Mesenchymal stem cell of Wharton's jelly (primary cell): ENCODE data around the gene GOLGA8T.

GRCh38 chr15:29698035-29698609 lies 124.1 kb downstream of the TJP1 start:
- CAGE, long polyA plus RNA, result no peak

- CAGE, long polyA plus RNA, result no peak
Observed at GRCh38 chr15:29730347-29730709, 91.9 kb downstream of the TJP1 start.

DNA sequence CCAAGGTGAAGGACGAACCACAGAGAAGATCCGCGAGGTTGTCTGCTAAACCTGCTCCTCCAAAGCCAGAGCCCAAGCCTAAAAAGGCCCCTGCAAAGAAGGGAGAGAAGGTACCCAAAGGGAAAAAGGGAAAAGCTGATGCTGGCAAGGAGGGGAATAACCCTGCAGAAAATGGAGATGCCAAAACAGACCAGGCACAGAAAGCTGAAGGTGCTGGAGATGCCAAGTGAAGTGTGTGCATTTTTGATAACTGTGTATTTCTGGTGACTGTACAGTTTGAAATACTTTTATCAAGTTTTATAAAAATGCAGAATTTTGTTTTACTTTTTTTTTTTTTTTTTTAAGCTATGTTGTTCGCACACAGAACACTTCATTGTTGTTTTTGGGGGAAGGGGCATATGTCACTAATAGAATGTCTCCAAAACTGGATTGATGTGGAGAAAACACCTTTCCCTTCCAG lies 91.5 kb downstream of the TJP1 start:
- CAGE, long polyA plus RNA, result no peak

DNA sequence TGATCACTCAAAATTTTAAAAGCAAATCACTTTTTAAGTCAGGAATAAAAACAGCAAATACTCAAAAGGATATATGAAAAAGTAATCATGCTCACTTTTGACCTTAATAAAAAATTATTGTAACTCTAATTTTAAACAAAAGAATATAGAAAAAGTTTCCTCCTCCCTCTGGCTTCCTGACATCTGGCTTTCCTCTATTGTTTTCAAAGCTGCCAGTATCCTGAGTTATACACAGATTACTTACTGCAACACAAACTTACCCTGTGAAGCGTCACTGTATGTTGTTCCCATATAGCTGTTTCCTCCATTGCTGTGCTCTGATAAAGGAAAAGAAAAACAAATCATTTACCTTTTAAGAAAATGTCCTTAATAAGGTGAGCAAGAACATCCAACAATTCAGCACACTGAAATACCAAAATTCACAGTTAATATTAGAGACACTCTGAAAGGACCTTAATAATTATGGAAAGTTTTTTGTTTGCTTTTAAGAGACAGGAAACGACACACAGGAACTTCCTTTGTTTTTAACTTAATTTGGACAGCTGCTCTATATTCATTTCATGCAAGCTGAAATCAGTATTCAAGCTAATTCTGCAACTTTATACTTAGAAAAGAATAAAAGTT lies 21.8 kb downstream of the TJP1 start:
- CAGE, long polyA plus RNA, result no peak

DNA sequence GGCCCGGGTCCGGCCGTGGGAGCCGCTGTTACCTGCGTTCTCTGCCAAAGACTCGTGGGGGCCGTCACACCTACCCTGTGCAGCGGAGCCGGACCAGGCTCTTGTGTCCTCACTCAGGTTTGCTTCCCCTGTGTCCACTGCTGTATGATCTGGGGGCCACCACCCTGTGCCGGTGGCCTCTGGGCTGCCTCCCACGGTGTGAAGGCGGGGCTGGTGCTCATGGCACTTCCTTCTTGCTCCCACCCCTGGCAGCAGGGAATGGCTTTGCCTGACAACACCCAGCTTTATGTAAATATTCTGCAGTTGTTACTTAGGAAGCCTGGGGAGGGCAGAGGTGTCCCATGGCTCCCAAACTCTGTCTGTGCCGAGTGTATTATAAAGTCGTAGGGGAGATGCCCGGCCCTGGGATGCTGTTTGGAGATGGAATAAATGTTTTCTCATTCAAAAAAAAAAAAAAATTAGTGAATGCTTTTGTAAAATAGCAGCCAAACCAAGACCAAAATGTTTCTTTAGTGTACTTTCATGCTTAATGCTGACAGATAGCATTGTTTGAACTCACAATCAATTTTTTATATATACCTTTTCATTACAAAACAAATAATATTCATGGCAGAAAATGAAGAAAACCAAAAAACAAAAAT lies 37.0 kb upstream of the GOLGA8J start:
- CAGE, long polyA plus RNA, result no peak

- CAGE, long polyA plus RNA, result no peak
Observed at GRCh38 chr15:30134893-30135146, at the start of gene GOLGA8T. Gene GOLGA8T, plus strand, starts transcription at chr15:30135051.

DNA sequence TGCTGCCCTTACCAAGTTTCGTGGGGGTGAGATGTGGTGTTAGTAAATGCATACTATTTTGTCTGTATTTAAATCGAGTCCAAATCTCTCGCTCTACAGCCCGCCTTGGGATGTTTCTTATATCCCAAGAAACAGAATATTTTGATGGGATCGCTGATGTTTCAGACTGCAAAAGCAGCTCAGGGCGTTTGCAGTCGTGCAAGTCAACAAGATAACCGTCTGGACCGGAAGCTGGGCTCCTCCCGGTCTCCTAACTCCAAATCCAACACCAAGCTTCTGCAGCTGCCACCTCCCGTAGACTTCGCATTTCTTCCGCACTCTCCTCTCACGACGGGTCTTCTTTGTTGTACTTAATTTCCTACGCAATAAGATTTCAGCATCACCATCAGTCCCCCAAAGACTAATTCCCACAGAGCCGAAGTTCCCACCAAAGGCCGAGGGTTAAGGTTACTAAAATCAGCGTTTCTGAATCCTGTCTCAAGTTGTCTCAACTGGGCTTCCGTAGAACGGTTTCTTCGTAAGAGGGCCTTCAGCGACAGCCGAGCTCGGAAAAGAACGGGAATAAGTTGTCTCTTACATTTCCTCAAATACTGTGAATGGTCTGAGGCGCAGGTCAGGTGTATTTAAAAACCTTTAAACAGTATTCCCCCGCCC lies 21.6 kb downstream of the GOLGA8H start:
- CAGE, long polyA plus RNA, result no peak

DNA sequence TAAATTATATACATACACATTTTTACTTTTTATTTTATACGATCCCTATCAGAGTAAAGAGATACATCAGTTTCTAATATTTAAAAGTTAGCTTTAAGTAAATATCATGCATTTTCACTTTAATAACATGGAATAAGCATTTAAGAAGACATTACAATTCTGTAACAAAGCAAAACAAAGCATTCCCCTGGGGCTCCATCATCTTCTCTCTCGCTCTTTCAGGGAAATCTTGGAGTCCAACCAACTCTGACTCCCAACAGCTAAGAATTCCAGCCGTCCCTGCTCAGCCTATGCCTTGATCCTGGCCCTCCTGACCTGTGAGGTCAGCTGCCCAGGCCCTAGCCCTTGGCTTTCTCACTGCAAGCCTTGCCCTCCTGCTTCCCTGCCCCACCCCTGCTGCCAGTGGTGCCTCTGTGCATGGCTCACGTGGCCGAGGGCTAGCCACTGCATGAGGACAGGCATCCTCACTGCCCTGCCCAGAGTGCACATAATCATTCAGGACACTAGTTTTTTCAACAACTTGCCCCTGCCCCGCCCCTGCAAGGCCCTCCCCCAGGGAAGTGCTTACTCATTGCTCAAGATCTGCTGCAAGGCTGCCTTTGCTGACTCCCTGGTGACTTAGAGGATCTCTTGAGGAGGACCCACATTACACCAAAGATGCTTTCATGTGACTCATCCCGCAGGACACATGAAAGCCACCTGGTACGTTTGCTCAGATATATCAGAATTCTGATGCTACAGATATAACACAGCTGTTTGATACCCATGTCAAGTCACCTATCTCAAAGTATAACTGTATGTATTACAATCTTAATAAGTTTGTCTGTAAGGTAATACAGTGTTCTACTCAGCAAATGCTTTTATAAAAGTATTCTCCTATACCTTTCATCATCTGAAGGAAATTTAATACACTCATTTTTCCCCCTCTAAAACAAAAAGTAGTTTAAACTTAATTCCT lies 37.5 kb downstream of the MTMR10 start:
- CAGE, long polyA plus RNA, result no peak

GRCh38 chr15:30961797-30962867 lies 29.3 kb downstream of the MTMR10 start:
- CAGE, long polyA plus RNA, result no peak

- CAGE, long polyA plus RNA, result no peak
Observed at GRCh38 chr15:30969663-30970135, 21.7 kb downstream of the MTMR10 start.

DNA sequence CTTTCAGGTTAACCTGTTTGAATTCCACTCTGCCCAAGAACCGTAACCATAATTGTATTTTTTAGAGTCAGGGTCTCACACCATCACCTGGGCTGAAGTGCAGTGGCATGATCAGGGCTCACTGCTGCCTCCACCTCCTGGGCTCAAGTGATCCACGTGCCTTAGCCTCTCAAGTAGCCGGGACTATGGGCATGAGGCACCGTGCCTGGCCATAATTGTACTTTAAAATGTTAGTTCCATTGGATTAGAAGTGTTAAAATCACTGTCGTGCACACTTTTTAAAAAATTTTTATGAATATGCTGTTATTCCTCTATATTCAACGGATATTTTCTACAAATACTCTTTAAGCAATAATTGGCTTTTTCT lies 1.1 kb upstream of the MTMR10 start:
- CAGE, long polyA plus RNA, result no peak

DNA sequence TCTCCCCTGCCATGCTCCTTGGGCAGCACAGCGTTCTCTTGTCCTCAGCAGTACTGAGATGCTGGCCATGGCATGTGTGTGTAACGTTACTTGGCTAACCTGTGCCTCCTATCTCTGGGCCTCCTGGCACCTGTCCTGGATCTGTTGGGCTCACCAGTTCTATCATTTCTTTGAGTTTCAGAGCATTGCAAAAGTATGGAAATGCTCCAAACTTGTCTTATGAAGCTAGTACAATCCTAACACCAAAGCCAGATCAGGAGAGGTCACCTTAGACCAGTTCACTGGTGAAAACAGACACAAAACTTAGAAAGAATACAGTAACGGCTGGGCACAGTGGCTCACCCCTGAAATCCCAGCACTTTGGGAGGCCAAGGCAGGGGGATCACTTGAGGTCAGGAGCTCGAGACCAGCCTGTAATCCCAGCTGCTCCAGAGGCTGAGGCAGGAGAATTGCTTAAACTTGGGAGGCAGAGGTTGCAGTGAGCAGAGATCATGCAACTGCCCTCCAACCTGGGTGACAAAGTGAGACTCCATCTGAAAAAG lies 62.3 kb upstream of the TRPM1 start:
- CAGE, long polyA plus RNA, result no peak

DNA sequence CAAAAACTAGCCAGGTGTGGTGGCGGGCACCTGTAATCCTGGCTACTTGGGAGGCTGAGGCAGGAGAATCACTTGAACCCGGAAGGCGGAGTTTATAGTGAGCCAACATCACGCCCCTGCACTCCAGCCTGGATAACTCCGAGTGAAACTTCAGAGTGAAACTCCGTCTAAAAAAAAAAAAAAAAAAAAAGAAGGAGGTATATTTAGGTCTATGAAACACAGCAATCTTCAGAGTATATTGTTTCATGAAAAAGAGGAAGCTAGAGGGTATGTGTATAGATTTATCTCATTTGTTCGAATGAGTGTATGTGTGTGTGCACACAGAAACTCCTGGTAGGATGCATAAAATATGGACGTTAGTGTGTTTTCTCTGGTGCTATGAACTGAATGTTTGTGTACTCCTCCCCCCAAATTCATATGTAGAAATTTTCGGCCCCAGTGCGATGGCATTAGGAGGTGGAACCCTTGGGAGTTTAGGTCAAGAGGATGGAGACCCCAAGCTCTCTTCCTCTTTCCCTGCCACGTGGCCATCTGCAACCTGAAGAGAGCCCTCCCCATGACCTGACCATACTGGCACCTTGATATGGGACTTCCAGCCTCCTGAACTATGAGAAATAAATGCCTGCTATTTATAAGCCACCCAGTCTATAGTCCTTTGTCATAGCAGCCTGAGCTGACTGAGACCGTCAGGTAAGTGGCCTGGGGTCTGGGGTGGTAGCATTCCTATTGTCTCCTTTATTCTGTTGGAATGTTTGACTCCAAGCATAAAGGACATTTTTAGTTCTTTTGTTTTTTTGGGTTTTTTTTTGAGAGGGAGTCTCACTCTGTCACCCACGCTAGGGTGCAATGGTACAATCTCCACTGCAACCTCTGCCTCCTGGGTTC lies 98.5 kb upstream of the KLF13 start:
- CAGE, long polyA plus RNA, result no peak

DNA sequence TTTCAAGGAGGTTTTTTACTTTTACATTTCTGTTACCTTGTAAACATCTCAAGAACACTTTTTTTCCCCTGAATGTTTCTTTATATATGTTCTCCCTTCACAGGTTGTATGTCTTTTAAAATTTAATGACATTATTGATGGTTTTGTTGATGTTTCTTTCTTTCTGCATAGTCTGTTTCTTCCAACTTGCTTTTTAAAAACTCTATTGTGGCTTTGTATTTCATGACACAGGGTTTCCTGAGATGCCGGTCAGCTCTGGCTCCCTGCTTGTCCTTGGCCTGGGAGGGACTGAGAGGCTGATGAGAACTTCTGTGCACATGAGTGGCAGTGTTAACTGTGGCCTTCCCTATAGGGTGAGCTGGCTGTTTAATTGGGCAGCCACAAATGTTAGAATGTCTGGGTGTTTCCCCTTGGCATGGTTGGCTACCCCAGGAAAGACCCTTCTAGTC lies 3.2 kb upstream of the KLF13 start:
- CAGE, long polyA plus RNA, result no peak

GRCh38 chr15:31332158-31332855 lies 5.7 kb downstream of the KLF13 start:
- CAGE, long polyA plus RNA, result no peak

GRCh38 chr15:31332856-31333654 lies 6.4 kb downstream of the KLF13 start:
- CAGE, long polyA plus RNA, result no peak

GRCh38 chr15:31339546-31340450 lies 13.2 kb downstream of the KLF13 start:
- CAGE, long polyA plus RNA, result no peak

DNA sequence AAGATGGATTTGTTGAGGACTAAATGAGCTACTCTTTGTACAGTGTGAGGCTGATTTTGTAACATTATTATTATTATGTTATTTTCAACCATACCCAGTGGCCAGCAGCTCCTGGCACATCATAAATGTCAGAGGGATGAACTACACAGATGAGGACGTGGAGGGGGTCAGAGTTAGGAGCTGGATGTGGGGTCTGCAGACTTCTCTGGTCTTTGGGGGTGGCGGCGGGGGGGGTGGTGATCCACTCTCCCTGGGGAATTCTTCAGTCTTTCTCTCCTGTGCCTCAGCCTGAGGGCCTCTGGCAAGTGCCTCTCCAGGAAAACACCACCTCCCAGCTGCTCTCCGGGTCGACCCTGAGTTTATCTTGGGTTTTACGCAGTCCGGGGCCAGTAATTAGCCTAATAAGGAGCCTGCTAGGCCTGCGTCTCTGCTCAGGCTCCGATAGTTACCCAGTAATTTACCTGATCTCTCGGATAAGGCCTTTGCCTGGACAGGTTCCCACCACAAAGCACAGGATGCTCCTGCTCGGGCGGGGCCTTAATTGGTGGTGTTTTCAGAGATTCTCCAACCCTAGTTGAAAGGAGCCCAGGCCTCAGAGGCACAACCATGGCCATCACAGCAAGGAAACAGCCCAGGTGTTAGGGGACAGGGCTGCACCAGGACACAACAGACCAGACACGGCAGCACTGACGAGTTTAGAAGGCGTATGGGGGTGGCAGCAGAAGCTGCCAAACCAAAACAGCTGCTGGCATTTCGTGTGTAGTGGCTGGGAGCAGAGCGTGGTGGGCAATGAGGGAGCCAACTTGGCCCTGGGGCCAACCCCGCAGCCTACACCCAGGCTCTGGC lies 71.2 kb downstream of the KLF13 start:
- CAGE, long polyA plus RNA, result no peak

DNA sequence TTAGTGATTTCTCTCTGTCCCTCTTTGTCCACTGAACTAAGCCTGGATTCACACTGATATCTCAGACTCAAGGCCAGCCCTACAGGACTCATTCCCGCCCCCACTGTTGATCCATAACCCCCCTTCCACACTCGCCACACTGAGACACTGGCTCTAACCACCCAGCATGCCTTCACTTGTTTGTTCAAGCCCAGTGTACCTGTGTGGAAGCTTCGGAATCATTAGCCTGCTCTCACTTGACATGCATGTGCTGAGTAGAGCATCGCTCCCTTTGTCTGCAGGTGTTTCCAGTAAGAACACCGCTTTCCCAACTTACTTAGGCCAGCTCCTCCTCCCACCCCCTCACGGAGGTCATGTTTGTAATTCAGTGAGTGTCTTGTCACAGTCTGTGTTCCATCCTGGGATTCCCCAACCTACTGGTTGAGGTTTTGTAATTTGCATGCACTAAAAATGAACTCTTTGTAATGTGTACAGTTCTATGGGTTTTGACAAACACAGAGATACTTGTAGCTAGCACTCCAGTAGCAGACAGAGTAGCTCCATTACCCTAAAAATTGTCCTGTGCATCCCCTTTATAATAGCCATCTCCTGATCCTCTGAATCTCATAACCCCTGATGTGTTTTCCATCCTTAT lies 132.4 kb downstream of the KLF13 start:
- CAGE, long polyA plus RNA, result no peak

GRCh38 chr15:31500460-31501110 lies 173.9 kb downstream of the KLF13 start:
- CAGE, long polyA plus RNA, result no peak